Metastatic Liver Carcinoma in the Adrenal Gland (tissue), 2 donors: ENCODE measurements around a stretch of chr22.

GRCh38 chr22:50530815-50531399, 1.1 kb upstream of the TYMP start:
- PRO-cap, 2 experiments = peak in 2 of 2 experiments; most common plus-strand start chr22:50531045 (in 2); most common minus-strand start chr22:50530972 (in 1)

DNA sequence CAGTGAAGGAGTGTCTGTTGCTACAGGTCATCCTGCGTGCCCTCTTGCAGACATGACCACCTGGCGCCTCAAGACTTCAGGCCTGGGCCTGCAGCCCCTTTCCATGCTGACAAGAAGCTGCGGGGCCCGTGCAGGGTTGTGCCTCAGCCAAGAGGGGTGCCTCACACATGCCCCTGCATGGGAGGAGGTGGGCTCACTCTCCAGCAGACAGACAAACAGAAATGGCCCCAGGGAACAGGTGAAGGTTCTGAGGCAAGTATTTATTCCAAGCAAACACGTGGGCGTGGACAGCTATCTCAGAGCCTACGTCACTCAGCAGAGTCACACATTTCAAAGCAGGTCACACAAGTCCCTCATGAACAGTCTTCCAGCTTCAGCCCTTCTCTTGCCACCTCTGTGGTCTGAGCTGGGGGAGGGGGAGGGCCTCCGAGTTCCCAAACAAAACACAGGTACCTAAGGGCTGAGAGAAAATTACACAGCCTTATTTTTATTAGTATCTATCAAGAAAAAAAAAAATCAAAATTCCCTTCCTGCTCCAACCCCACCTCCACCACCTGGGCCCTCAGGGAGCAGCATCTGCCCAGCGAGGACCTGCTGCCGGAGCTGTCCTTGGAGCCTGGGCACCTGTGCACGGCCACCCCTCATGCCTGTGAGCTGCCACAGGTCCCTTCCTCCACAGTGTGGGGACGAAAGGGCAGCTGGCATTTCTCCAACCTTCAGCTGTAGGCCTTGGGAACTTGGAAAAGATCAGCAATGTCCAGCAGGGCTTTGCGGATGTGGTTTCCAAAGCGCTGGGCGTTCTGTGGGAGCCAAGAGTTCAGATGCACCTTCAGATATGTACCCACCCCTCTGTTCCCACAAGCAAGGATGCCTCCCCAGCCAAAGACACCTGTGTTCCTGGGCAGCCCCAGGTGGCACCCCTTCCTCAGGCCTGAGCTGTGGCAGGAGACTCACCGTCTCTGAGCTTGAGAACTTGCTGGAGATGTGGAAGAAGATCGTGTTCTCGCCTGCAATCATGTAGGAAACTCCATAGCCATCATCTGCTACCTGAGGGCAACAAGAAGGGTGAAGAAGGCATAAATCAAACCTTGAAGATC, 6.3 kb upstream of the SYCE3 start:
- PRO-cap, 2 experiments = peak in 2 of 2 experiments; most common plus-strand start position 359 of the sequence (in 2); most common minus-strand start position 213 of the sequence (in 1)

GRCh38 chr22:50674610-50675566, 46.9 kb upstream of the ARSA start:
- PRO-cap, 2 experiments = no peak in any of the 2 experiments